Ishikawa (cell line): ENCODE data around the genes ZFP69B and SLFNL1.

GRCh38 chr1:40404441-40405073 lies 31.0 kb downstream of the SMAP2 start:
- RRBS: no CpG with 5 or more reads among the region's 7 CpGs

- RRBS: no CpG with 5 or more reads among the region's 5 CpGs
These were observed 33.5 kb upstream of the ZFP69B start for GRCh38 chr1:40416658-40417334.

DNA sequence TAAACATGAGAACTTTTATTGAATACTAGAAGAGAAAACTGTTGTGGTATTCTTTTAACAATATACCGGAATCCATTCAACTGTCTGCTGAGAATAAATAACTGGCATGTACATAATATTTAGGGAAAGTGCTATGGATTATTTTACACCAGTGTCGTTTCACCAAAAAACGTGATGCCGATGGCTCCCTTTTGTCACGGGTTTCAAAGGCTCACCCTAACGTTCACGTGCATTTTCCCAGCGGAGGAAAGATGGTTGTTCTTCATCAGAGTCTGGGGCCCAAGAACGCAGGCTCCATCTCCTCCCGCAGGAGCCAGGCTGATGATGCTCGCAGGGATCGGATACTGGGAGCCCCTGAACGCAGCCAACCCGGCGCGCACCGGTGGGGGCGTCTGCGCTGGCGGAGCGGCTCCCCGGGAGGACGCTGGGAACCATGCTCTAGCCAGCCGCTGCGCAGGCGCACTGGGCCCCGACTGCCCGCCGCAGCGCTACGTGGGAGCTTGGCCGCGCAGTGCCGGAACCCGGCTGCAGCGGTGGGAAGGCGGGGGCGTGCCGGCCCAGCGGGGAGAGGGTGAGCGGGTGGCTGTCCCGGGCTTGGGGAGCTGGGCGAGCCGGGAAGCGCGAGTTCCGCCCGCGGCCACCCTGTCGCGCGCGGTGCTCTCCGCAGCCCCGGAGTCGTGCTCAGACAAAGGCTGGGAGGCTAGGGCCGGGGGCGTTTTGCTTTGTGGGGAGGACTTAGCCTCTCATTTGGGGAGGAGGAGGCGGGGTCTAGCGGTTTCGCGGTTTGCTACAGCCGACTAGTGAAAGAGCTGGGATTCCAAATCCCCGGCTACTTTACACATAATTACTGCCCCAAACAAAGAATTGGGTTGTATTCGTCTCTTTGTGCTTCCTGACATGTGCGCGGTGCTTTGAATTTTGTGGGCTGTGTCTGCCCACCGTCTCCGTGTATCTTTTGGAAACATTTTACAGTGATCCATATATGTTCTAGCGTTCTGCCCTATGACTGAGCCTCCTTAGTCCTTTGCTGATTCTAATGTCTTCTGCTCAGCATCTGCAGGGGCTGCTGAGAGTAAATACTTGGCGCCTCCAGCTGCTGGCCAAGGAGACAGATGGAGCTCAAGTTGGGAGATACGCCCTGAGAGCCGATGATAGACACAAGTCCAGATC lies at the start of gene ZFP69B:
TSS of gene ZFP69B (plus strand) at position 872 of the 1,170 bp plus-strand sequence.
- RRBS: 2% methylated on average over 26 of the region's 73 CpGs

DNA sequence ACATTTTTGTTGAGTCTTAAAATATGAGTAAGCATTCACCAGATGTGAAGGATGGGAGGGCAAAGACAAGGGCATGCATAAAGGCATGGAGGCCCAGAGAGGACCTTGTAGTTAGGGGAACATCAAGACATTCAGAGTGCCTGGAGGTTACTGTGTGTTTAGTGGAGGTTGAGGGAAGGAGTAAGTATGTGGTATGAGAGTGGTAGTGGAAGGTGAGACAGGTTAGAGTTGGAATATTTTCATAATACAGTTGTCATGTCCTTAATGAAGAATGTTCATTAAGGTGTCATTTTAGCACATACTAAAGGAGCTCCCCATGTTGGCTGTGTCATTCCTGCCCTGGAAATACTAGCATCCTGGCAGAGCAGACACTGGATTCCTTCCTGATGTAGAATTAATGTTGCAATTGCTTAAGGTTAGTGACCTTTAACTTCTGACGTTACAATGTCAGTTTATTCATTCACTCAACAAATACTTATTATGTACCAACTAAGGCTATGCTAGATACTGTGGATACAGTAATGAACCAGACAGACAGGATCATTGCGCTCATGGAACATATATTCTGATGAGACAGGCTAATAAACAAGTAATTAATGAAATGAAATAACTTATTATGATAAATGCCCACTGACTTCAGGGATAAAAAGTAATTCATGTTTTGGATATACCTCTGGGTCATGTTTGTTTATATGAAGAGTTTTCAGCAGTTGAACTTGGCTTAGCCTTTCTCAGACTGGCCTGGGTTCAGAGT lies 43.6 kb upstream of the KCNQ4 start:
- RRBS: no CpG with 5 or more reads among the region's 2 CpGs

GRCh38 chr1:40784044-40784562 lies 516 bp downstream of the KCNQ4 start:
- RRBS: 8% methylated on average over 29 of the region's 68 CpGs

DNA sequence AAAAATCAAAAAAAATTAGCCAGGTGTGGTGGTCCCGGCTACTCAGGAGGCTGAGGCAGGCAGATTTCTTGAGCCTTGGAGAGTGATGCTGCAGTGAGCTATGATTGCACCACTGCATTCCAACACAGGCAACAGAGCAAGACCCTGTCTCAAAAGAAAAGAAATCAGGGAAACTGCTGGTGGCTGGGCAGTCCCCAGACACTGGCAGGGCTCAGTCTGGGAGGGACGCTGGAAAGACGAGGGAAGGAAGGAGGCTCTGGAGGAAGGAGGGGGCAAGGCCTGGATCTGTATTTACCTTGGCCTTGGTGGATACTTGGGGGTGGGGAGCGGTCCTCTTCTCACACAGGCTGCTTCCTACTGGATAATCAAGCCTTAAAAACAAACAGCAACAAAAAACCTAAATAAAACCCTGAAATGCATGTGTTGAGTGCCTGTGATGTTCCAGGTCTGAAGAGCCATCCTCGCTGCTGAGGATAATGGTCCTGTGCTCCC lies 24.4 kb downstream of the KCNQ4 start:
- RRBS: no CpG with 5 or more reads among the region's 5 CpGs

GRCh38 chr1:40864050-40864427 lies 1.9 kb upstream of the CITED4 start:
- RRBS: no CpG with 5 or more reads among the region's 3 CpGs

DNA sequence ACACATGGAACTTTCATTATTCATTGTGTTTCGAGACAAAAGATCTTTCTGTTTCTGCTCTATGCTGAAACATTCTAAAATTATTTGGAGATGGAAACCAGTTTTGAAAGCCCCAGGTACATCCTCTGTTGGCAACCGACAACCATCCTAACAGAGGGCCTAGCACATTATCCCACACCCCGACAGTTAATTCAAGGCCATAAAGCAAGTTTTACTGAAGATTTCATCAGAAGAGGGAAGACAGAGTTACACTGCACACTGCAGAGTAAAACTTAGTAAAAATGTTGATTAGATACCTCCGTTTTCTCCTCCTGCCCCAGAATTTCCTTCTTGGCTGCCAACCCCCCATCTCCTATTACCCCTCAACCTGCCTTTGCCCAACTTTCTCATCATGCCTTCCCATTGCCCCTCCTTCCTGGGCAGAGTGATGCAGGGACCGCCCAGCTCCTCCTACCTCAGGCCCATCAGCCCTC lies 52.8 kb upstream of the CITED4 start:
- RRBS: no CpG with 5 or more reads among the region's 5 CpGs

DNA sequence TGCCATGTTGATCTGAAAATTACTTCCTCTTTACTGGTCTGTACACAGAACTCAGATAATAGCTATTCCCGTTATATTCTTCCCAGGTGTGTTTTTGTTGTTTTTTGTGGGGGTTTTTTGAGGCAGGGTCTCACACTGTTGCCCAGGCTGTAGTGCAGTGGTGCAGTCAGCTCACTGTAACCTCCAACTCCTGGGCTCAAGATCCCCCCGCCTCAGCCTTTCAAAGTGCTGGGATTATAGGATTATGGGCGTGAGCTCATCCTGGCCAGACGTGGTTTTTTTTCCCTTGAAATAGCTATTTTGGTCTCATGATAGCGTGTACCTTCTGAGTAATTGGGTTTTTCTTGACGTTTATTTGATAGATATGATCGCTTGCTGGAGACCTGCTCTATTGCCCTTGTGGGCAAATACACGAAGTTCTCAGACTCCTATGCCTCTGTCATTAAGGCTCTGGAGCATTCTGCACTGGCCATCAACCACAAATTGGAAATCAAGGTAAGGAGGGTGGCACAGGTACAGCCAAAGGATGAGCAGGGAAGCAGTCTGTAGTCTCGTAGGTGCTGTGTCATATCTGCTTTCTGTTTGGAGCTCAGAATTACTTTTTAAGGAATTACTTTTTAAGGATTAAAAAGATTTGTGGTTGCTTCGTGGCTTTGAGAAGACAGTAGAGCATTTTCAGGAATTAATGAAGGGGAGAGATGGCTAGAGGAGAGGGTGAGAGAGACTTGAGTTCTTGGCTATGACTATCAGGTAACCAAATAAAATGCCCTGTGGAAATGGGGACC lies 17.7 kb downstream of the CTPS1 start:
- RRBS: no CpG with 5 or more reads among the region's 10 CpGs

DNA sequence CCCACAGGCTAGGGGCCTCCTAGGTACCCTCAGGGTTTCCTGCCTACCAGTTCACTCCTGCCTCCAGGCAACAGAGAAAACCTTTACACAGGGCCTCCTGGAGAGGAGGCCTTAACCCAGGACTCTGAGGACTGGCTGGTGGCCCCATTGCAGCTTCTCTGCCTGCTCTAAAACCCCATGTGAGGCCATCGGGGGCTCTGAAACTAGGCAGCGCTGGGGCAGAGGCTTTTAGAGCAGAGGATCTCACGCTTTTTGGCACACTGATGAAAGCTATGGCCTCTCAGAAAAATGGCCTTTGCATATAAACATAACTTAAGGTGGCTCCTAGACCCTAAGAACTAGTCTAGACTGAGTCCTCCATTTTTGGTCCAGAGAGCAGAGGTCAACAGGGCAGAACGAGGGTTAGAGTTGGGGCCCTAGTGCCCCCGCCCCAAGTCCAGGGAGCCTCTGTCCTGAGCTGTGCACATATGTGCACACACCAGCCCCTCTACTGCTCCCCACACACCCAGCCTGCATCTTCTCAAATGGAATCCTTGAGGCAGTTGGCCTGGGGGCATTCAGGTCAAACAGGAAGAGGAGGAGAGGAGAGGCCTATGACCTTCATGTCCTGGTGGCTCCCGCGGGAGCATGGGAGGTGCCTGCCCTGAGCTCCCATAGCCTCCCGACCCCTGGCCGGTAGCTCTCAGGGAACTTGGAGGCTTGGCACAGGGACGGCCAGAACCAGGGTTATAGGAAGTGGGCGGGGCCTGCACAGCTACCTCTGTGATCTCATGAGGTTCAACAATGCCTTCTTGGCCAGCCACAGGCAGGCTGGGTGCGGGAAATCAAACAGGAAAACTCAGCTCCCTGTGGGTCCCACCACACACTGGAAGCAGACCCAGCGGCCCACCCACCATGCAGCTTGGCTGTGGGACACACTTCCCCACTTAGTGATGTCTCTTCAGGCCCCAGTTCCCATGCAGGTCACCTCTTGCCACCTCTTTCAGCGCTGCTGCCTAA lies at the start of gene SLFNL1:
TSS of gene SLFNL1 (minus strand) at position 701 of the 999 bp plus-strand sequence.
- RRBS: no CpG with 5 or more reads among the region's 14 CpGs

GRCh38 chr1:41170542-41171587 lies 71.2 kb downstream of the SCMH1 start:
- RRBS: no CpG with 5 or more reads among the region's 1 CpG

DNA sequence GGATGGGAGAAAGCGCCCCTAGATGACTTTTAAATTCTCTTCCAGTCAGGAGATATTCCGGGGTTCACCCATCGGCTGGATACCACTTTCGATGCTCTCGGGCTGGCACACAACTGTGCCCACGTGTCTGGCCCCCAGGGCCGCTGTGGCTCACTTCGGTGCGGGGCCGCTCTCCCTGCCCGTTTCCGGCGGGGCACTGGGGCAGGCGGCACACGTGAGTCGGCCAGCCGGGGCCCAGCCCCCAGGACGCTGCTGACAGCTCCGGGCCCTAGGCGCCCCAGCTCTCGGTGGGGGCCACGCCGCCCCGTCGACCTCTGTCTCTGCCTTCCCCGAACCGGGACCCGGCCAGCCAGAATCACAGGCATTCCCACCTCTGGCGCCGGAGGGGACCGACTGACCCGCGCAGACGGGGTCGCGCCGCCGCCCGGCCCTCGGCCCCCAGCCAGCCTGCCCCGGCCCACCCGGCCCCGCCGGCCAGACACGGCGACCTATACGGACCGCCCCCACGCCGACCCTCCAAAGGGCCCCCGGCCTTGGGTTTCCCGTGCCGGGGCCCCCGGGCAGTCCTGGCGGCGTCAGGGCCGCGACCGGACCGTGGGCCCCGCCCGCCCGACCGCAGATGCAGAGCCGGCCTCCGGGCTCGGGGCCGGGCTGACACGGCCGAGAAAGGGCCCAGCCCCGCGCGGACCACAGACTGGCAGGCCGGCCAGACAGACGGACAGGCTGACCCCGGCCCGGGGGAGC lies 720 bp downstream of the SCMH1 start:
- RRBS: 44% methylated on average over 53 of the region's 77 CpGs

DNA sequence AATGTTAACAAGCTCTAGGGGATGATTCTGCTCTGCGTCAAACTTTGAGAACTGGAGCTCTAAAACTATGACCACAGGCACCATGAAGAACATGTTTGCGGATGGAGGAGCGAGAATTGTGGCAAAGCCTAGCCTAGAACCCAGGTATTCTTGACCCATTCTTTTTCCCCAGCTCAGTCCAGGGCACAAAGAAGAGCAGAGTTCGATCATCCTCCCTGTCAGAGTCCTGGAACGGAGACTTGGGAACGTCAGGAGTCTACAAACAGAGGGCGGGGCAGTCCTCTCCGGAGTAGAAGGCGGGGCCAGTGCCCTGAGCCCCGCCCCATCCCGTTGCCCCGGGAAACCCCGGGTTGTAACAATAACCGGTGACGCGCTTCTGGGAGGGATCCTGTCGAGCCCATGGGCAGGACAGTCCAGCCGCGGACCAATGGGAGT lies 118.7 kb upstream of the SCMH1 start:
- RRBS: 2% methylated on average over 5 of the region's 19 CpGs

- RRBS: 7% methylated on average over 15 of the region's 30 CpGs
These were observed 120.0 kb upstream of the SCMH1 start for GRCh38 chr1:41362129-41362419.

DNA sequence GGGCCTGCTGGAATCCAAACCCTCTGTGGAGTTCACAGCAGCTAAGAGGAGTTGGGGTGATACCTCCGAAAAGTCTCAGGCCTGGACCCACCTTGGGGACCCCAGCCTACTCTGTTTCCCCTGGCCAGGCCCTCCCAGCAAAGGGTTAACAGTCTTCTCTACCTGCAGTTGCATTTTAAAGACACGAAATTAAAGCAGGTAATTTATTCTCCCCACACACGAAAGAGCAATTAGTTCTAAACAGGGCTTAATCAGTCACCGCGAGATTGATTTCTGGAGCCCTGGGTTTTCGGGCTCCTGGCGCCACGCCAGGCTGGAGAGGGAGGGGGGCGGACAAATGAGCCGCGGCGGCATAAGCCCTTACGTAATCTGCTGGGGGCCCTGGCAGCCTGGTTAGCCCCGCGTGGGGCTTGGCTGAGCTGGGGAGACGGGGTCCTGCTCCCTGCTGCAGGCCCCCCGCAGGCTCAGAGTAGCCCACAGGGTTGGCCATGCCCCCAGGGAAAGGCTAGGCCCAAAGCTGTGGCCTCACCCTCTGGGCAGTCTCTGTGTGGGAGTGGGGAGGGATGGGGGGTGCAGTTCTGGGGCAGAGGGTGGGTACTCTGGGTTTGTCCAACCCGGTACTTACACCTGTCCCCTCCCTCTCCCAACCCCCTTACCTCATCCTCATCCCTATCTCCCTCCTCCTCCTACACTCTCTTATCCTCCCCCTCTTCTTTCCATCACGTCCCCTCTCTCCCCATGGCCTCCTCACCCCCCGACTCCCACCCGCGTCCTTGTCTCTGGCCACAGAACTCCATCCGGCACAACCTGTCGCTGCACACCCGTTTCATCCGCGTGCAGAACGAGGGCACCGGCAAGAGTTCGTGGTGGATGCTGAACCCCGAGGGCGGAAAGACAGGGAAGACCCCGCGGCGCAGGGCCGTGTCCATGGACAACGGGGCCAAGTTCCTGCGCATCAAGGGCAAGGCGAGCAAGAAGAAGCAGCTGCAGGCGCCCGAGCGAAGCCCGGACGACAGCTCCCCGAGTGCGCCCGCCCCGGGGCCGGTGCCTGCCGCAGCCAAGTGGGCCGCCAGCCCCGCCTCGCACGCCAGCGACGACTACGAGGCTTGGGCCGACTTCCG lies 103.3 kb downstream of the EDN2 start:
- RRBS: 61% methylated on average over 11 of the region's 59 CpGs

GRCh38 chr1:41382748-41383194 lies 101.7 kb downstream of the EDN2 start:
- RRBS: 4% methylated on average over 4 of the region's 20 CpGs

DNA sequence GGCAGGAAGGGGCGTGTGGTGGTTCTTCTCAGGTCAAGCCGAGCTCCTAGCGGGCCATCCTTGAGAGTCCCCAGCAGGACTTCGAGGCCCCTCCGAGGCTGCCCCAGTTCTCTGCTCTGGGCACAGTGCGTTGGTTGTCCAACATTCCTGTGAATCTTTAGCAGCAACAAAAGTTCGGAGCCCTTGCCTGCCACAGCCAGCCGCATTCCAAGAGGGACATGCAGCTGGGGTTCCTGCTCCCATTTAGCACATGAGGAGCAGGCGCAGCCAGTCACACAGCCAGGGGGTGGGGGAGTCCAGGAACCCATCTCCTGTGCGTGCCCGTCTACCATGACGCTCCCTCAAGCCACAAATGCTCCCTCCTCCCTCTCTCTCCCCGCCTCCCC lies 57.0 kb downstream of the EDN2 start:
- RRBS: no CpG with 5 or more reads among the region's 13 CpGs

DNA sequence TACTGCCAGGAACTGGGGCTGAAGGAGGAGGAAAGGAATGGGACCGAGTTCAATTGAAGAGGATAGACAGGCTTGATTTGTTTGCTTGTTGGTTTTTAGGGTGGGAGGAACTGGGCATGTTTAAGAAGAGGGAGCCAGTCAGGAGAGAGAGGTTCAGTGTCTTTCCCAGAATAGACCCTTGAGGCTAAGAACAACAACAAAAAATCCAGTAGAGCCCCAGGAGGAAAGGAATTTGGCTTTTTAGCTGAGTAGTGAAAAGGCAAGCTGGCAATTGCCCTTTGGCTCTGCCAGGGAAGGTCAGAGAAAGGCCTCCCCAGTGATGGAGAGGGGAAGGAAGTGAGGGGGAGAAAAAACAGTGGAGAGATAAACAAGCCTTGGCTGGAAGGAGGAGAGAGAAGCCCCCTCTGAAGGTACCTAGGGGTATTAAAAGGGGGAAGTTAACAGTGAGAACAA lies 34.8 kb downstream of the EDN2 start:
- RRBS: no CpG with 5 or more reads among the region's 1 CpG

DNA sequence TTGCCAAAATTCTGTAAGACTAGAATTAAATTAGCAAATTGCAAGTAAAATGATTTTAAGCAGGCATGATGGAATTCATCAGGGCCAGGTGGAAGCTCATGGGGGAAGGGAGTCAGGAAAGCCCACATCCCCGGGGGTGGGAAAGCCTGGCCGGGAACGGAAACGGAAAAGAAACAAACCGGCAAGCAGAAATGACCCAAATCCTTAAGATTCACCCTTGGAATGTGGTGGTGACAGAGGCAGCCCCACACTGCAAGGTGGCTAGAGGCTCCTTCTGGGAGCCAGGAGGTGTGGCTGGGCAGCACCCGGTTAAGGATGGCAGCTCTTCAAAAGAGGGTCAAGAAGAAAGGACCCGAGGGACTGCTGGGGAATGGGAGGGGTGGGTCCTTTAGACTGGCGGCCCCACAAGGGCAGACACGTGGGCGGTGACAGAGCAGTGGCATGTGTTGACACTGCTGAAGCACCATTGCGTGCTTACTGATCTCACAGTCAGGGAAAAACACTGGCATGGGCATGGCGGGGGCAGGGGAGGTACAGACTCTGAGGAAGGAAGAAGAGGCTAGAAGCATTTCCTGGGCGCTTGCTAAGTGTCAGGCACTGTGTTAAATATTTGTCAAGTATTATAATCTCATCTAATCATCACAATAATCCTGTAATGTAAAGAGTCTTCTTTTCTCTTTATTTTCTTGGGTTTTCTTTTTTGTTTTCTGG lies 165.5 kb upstream of the EDN2 start:
- RRBS: 47% methylated on average over 2 of the region's 13 CpGs

DNA sequence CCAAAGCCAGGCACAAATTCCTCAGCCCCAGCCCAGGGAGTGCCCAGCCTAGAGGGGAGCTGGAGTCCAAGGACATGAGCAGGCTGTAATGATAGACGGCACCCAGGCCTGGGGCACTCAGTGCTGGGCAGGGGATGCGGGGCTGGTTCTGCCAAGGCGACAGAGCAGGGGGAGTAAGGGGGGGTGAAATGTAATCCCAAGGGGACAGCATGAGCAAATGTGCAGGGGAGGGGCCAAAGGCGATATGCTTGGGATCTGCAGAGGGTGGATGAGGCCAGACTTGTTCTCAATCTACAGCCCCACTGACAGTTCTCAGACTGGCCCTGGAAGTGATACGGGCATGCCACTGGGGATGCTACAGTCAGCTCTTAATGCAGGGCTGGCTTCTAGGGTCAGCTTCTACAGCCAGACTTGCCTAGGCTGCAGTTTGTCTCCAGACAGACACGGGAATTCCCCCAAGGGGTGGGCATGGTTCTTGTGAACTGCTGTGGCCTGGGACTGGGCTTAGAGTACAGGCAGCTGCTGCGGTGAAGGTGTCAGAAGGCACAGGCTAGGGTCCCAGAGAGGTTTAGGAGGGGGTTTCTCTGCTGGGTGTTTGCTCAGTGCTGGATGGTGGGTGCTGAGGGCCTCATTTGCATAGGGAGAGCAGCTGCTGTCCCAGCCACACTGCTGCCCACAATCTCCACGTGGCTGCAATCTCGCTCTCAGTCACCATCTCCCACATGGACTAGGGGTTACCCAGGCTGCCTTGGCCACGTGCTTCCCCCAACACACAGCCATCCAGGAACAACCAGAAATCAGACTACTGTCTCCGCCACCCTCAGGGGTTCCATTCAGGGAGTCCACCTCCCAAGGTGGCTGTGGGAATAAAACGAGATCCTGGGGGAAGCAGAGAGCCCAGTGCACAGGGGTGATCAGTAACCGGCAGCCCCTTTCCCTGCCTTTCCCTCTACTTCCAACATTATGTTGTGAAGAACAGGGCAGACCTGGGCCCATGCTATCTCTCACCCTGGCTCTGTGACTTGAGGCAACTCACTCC lies 190.1 kb downstream of the HIVEP3 start:
- RRBS: no CpG with 5 or more reads among the region's 13 CpGs